ENCODE data around the gene PRRX2.

DNA sequence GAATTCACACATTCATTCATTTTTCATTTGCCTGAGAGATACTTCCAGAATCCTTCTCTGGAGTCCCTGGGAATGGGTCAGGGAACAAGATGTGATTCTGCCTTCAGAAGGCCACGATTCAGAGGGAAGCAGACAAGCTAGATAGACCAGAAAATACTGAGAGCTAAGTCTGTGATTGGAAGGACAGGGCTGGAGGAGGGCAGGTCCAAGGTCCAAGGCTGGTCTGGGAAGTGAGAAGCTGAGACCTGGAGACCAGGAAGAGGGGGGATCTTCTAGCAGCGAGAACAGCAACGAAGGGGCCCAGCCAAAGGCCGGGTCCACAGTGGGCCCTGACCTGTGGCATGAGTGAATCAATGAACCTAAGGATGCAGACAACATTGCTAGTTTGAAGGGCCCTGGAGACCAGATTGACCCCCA, 4.1 kb upstream of the IER5L start:
- RRBS = no CpG with 5 or more reads among the region's 4 CpGs

DNA sequence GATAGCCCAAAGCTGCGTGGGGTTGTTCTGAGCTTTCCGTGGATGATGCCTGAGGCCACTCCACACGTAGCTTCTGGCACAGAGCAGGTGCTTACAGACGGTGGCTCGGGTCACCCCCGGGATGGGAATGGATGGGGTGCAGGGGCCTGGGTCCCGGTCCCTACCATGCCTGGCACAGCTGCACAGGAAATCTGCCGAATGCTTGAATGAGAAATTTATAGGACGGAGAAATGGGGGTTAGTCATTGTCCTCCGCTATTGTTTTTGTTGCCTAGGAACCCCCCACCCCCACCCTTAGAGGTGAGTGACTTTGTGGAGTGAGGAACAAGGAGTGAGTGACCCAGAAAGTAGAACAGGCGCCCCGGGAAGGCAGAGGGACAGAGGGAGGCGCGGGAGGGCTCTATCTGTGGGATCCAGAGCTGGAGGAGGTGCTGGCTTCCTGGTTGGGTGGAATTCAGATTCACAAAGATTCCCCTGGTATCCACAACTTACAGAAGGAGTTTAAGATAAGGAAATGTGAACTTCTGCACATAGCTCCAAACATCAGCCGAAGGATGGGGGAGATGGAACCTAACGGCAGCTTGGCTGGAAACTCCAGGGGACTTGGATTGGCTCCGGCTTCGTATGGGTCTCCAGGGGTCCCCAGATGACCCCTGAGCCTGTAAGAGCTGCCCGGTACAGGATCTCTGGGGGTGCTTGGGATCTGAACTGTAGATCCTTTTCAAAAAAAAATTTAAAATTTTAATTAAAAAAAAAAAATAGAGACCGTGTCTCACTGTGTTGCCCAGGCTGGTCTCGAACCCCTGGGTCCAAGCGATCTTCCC, 68.5 kb upstream of the IER5L start:
- RRBS = 25% methylated on average over 6 of the region's 22 CpGs

DNA sequence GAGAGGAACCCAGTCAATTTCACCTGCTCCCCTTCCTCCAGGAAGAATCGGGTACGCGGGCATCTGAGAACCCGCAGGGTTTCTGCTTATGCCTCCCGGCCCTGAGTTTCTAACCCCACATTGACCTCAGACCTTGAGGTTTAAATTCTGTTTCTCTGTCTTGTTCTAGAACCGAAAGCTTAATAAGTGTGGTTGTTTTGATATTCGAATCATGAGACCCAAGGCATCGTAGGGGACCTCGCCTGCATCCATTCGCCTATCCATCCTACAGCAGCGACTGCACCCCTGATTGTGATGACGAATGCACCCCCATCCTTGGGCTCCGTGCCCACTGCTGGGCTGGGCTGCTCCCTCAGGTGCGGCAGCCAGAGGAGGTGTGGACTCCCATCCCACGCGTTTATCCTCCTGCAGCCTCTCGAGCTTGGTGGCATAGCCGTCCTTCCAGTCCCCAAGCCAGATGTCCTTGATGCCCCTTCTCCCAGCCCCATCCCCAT, 80.8 kb upstream of the IER5L start:
- RRBS = no CpG with 5 or more reads among the region's 18 CpGs

DNA sequence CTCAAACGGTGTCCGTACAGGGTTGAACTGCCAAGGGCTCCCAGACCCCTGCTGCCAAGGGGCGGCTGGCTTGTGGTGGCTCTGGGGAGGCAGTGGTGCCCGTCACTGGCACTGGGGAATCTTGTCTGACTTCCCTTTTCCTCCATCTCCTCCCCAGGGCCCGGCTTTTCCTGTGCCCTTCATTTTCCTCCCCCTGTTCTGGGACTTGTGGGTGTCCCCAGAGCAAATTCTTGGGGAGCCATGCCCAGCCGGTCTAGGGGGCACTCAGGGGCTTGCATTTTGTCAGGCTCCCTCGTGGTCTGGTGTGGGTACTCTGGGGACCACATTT, 105.1 kb upstream of the IER5L start:
- RRBS = 43% methylated on average over 1 of the region's 7 CpGs

DNA sequence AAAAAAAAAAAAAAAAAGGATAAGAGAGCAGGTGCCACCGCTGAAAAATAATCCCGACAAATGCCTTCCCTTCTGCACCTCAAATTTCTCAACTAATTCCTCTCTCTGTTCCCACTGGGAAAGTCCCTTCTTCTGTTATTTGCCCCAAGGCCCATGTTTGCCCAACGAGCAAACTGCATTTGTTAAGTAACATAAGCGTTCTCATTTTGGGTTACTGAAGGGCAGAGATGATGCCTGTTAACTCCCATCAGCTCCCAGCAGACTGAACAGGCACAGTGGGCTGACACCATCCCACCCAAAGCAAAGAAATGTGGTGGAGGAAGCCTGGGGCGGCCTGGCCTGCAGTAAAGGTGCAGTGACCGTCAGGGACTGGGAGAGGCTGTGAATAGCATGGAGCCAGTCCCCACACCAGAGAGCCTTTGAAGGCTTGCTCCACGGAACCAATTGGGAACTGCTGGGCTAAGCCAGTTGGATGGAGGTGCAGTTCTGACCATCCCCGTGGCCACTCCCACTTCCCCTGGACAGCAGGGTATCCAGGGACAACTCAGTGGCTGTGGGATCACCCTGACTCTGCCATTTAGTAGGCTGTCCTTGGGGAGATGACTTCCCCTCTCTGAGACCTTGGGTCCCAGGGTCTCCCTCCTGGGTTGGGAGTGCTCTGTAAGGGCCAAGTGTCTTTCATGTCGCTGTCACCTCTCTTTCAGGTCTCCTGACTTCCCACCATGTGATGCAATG, 149.7 kb upstream of the IER5L start:
- RRBS = no CpG with 5 or more reads among the region's 9 CpGs

GRCh38 chr9:129339157-129339672, 161.2 kb upstream of the IER5L start:
- RRBS = no CpG with 5 or more reads among the region's 7 CpGs

DNA sequence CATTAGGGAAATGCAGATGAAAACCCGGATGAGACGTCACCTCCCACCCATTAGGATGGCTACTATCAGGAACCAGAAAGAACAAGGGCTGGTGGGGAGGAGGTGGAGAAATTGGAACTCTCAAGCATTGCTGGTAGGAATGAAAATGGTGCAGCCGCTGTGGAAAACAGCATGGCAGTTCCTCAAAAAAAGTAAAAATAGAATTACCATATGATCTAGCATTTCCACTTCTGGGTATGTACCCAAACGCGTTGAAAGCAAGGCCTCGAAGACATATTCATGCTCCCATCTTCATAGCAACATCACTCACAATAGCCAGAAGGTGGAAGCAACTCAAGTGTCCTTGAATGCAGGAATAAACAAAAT, 166.6 kb upstream of the IER5L start:
- RRBS = no CpG with 5 or more reads among the region's 6 CpGs

GRCh38 chr9:129412460-129412910, 208.4 kb downstream of the C9orf50 start:
- RRBS = no CpG with 5 or more reads among the region's 8 CpGs

- RRBS = 10% methylated on average over 8 of the region's 35 CpGs
Measured at GRCh38 chr9:129495106-129496057, 125.5 kb downstream of the C9orf50 start.

GRCh38 chr9:129499945-129500584, 120.8 kb downstream of the C9orf50 start:
- RRBS = 7% methylated on average over 5 of the region's 19 CpGs

DNA sequence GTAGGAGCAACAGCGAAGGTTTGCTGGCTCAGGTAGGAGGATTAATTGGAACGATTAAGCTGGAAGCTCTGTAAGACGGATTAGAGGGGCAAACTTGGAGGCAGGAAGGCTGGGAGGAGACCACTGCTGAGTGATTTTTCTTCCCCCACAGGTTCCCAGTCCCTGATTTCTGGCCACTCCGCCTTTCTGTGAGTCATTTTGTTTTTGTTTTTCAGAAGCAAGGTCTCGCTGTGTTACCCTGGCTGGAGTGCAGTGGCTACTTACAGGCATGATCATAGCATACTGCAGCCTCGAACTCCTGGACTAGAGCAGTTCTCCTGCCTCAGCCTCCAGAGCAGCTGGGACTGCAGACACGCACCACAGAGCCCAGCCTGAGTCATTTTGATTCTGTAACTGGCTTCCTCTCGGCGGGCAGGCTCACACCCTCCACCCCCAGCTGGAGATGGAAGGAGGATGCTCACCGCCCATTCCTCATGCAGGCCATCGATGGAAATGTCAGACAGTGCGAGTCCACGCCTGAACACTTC, 117.7 kb downstream of the C9orf50 start:
- RRBS = no CpG with 5 or more reads among the region's 13 CpGs

DNA sequence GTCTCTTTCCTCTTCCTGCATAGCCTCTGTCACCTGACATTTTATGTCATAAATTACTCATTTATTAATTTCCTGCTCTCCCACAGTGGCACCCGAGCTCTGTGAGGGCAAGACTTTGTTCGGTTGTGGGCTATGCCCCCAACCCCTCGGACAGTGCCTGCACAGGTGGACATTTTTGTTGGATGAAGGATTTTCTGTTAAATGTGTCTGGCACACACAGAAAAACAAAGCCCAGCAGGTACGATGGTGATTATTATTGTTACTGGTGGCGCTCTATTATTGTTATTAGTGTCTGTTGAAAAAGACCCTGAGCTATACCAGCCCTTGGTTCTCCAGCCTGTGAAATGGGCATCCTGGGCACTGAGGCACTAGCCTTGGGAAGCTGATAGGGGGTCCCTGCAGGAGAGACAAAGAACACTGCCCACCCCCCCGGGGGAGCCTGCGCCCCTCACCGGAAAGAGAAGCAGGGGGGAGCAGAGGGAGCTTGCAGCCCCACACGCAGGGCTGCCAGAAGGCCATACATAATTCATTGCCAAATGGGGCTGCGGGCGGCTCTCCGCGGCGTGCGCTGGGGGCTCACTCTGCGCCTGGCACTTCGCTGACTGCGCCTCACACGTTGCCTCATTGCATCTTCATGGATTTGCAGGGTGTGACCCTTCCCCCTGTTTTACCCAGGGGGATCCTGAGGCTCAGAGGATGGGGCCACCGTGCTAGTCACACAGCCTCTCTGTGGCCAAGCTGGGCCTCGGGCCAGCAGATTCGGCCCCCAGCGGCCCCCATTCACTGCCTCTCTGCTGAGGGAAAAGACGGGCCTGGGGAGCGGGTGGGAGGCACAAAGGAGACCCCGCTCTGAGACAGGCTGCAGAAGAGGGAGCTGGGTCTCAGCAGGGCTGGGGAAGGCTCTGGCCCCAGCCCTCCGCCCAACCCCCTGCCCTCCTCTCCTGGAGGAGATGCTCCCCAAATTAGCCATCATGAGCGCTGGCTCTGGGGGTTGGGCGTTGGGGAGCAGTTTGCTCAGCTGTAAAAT, 115.8 kb downstream of the C9orf50 start:
- RRBS = no CpG with 5 or more reads among the region's 29 CpGs

GRCh38 chr9:129507701-129508246, 113.1 kb downstream of the C9orf50 start:
- RRBS = no CpG with 5 or more reads among the region's 9 CpGs

DNA sequence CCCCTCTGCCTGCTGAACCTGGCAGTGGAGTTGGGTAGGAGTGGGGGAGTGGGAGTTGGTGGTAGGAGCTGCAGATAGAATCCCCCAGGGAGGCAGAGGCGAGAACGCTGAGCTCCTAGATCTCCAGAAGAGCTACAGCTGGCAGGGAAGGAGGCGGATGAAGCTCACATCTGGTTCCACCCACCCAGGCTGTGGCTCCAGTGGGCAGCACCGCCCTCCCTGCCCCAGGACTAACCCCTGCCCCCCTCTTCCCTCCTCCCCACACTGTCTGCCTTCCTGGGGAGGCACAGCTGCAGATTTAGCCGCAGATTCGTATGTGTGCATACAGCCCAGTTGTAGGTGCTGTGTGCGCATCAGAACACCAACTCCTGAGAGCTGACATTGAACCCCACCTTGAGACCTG, 34.2 kb downstream of the C9orf50 start:
- RRBS = no CpG with 5 or more reads among the region's 7 CpGs

DNA sequence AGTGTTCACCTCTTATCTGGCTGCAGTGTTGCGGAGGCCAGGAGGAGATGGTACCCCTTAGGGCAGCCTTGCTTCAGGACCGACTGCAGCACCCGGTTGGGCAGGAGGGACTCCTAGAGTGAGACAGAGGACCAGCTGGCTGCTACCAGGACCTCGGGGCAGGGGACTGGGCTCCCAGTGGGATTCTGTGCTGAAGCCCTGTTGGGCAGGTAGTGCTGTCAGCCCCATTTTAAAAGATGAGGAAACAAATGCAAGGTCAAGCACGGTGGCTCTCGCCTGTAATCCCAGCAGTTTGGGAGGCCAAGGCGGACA, 8.6 kb downstream of the C9orf50 start:
- RRBS = no CpG with 5 or more reads among the region's 7 CpGs

- RRBS = no CpG with 5 or more reads among the region's 23 CpGs
Measured at GRCh38 chr9:129630569-129631328, 4.8 kb downstream of the NTMT1 start.

GRCh38 chr9:129665117-129665898, at the start of gene PRRX2:
TSS of gene PRRX2 (plus strand) at chr9:129665647.
- RRBS = 2% methylated on average over 46 of the region's 77 CpGs

GRCh38 chr9:129698243-129698630, 32.8 kb downstream of the PRRX2 start:
- RRBS = no CpG with 5 or more reads among the region's 14 CpGs

DNA sequence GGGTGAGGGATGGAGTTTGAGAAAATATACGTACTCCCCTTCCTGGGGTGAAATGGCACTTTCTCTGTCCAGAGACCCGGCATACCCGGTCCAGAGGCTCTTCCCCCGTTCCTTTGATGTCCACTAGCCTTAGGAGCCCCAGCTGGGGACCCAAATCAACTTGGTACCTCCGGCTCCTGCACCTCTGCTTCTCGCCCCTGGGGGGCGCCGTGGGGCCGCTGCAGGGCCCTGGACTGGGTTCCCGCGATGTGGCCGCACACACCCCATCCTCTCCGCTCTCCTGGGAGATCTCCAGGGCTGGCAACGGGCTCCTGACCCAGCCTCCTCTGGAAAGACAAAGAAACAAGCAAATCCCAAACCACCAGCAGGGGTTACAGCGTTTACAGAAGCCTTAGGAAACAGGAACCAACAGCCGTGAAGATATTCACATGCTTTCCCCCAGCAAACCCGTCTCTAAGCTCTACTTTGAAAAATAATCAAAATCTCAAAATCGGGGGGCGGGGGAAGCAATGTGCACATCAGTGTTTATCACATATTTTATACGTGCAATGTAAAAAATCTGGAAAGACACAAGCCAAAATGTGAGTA, 26.2 kb downstream of the PTGES start:
- RRBS = 3% methylated on average over 3 of the region's 20 CpGs

DNA sequence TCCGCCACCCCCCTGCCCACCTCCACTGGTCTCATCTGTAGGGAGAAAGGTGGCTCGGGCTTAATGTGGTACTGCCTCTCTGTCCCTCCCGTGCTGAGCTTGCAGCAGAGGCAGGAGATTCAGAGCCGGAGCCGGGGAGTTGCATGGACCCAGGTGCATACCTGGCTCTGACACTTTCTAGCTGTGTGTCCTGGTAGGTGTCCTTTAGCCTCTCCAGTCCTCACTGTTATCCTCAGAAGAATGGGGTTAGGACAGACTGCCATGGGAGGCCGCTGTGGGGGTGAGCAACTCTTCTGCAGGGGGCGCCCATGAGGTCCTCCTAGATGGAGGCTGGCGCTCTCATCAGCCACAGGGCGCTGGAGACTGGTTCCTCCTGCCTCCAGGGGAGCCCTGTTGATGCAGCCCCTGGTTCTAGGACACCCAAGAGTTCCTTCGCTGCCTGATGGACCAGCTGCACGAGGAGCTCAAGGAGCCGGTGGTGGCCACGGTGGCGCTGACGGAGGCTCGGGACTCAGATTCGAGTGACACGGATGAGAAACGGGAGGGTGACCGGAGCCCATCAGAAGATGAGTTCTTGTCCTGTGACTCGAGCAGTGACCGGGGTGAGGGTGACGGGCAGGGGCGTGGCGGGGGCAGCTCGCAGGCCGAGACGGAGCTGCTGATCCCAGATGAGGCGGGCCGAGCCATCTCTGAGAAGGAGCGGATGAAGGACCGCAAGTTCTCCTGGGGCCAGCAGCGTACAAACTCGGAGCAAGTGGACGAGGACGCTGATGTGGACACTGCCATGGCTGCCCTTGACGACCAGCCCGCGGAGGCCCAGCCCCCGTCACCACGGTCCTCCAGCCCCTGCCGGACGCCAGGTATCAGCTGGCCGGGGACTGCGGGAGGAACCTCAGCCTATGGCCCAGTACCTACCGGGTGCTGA, 32.6 kb downstream of the USP20 start:
- RRBS = 95% methylated on average over 11 of the region's 46 CpGs

Measured in choroid plexus epithelial cell (primary cell).